ENCODE measurements around a stretch of chr12.

GRCh38 chr12:121284608-121285319 lies 11.7 kb downstream of the CAMKK2 start:
- PRO-cap, result no peak

- PRO-cap, result no peak
Observed at GRCh38 chr12:121295380-121296116, 961 bp downstream of the CAMKK2 start.

- PRO-cap, result no peak
Observed at GRCh38 chr12:121444995-121445628, 45.2 kb downstream of the RNF34 start.

- PRO-cap, result no peak
Observed at GRCh38 chr12:121522798-121523580, 57.8 kb downstream of the KDM2B start.

GRCh38 chr12:121538312-121538622 lies 42.6 kb downstream of the KDM2B start:
- PRO-cap, result no peak

GRCh38 chr12:121712037-121712566 lies 450 bp upstream of the TMEM120B start:
- PRO-cap, result no peak

- PRO-cap, result no peak
Observed at GRCh38 chr12:121783822-121784342, 9.6 kb downstream of the RHOF start.

GRCh38 chr12:121789716-121790887 lies 3.4 kb downstream of the RHOF start:
- PRO-cap, result bidirectional peak, plus-strand start at chr12:121790132, minus-strand start at chr12:121790074

GRCh38 chr12:121794909-121795207 lies 1.4 kb upstream of the RHOF start:
- PRO-cap, result no peak

DNA sequence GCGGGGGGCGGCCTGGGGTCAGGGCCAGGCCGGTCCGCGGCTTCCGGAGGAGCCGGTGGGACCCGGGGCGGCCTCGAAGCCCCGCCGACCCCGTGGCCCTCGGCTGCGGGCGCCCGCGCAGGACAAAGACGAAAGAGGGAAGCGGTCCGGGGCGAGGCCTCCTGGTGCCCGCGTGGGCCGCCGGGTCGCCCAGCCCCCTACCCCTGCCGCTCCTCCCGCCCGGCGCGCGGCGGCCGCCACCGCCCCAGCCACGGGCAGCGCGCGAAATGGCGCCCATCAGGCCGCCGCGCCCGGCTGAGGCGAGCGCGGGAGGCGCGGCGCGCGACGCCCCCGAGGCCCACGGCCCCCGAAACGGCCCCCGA lies 3.4 kb upstream of the SETD1B start:
- PRO-cap, result bidirectional peak, plus-strand start at position 297 of the sequence, minus-strand start at position 124 of the sequence

- PRO-cap, result no peak
Observed at GRCh38 chr12:121825840-121826465, 22.1 kb downstream of the SETD1B start.

DNA sequence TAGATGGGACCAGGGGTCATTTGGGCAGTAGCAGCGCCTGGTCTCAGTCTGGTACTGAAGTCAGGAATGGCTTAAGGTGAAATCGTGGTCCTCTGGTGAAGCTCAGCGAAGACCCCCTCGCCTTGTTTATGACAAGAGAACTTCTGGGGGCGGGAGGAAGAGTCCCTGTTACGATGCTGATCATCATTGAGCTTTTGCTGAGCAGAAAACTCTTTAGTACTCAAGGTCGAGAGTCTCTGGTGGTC lies 678 bp upstream of the BCL7A start:
- PRO-cap, result no peak

- PRO-cap, result no peak
Observed at GRCh38 chr12:122022705-122022906, 922 bp downstream of the BCL7A start.

DNA sequence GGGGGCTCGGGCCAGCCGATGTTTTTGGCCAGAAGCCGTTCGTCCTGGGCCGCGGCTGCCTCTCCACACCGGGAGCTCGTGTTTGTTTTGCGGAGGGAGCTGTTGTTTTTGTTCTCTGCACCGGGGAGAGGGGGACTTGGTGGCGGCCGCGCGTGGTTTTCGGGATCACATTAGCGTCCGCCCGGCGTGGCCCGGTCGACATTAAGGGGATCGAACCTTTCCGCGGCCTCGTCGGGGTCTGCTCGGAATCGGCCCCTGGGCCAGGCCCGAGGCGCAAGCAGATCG lies 1.2 kb downstream of the BCL7A start:
- PRO-cap, result no peak

DNA sequence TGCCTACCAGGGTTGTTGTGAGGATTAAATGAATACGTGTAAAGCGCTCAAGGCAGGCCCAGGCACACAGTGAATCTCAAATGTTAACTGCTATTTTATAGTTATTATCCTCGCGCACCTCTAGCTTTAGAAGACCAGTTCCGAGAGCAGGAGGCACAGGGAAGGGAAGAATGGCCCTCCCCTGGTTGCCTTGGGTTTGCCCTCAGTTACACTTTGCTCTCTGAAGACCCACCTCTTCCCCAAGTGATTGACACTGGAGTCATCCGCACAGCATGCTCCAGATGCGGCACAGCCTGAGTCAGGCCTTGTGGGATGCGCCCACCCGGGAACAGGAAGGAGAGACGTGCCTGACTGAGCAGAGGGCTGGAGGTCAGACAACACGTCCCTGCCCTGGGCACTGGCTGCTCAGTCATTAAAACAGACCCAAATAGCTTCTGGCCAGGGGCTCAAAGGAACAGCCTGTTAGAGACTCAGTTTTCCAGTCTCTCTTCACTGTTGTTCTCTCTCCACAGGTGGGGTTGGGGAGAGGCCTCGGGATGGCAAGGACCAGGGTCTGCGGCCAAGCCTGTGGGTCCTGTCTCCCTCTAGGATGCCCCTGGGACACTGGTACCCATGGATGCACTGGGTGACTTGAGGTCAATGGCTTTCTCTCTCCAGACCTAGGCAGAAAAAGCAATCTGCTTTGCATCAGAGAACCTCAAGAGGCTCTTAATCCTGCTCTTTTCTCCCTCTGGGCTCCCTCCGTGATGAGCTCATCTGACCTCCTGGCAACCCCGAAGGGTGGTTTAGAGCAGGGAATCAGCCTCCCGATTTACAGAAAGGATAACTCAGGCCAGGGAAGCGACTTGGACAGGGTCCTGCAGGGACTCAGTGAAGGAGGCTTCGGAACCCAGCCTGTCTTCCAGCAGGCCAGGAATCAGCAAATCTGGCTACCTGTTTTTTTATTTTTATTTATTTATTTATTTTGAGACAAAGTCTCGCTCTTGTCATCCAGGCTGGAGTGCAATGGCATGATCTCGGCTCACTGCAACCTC lies 13.5 kb upstream of the MLXIP start:
- PRO-cap, result no peak

- PRO-cap, result unidirectional peak, minus-strand start at chr12:122078385; bidirectional peak, plus-strand start at chr12:122078756, minus-strand start at chr12:122078530
Observed at GRCh38 chr12:122077899-122078648, 482 bp upstream of the MLXIP start.

GRCh38 chr12:122105797-122106303 lies 27.3 kb downstream of the MLXIP start:
- PRO-cap, result no peak

DNA sequence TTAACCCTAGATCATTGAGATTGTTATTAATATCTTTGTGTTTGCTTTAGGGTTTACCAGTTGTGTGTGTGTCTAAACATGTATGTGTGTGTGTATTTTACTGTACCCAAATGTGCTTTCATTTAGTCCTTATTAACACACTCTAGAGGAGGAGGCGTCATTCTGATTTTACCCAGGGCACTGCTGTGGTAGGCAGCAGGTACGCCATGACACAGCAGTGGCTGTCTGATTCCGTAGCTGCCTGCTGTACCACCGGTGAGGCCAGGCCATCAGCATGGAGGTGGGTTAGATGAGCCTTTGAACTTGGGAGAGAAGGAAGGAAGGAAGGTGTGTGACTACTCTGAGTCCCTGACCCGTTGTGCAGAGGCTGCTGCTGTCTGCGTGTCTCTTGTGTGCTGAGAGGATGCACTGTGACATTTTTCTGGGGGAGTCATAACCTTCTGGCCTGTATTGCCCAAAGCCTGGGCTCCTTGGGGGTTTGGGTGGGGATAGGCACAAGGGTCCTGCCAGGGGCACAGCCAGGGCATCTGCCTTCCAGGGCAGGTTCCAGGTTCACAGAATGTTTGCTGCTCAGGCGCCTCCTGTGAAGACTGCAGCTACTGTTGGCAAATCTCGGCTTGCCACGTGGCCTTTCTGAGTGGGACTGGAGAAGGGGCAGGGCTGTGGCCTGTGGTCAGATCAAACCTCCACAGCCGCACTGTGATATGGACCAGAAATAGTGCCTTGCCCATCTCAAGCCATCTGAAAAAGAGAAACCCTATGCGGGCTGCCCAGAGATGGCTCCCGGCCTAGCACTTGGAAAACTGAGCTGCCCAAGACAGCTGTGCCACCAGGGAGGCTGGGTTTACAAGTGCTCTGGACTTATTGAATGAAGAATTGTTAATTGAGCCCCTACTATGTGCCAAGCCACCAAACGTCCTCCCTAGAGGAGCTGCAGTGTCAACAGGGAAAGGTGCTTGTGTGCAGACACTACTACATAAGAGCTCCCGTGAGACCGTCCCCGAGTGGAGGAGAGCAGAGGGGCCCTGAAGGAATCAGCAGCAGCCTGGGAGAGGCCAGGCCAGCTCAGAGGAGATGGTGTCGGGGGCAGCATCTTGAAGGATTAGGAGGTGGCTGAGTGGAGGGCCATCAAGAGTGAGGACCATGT lies 47.2 kb downstream of the MLXIP start:
- PRO-cap, result no peak

DNA sequence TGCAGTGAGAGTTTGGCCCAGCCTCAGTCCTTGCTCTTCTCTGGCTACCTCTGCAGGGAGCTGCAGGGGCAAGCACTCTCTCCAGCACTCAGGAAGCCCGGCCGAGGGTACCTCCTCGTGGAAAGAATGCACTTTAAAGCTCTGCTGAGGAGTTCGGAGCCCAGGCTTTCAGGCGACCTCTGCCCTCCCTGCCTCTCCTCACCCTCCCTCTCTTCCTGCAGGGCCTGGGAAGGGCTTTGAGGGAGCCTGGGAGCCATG lies 31.1 kb downstream of the IL31 start:
- PRO-cap, result no peak

- PRO-cap, result no peak
Observed at GRCh38 chr12:122213485-122213952, 10.0 kb downstream of the B3GNT4 start.

Measured in pulmonary artery (tissue), 1 donor.